ENCODE measurements around a stretch of chr19.

GRCh38 chr19:37635848-37636320, 19.4 kb downstream of the ZFP30 start:
- PRO-cap, 2 experiments, result no peak in any of the 2 experiments

DNA sequence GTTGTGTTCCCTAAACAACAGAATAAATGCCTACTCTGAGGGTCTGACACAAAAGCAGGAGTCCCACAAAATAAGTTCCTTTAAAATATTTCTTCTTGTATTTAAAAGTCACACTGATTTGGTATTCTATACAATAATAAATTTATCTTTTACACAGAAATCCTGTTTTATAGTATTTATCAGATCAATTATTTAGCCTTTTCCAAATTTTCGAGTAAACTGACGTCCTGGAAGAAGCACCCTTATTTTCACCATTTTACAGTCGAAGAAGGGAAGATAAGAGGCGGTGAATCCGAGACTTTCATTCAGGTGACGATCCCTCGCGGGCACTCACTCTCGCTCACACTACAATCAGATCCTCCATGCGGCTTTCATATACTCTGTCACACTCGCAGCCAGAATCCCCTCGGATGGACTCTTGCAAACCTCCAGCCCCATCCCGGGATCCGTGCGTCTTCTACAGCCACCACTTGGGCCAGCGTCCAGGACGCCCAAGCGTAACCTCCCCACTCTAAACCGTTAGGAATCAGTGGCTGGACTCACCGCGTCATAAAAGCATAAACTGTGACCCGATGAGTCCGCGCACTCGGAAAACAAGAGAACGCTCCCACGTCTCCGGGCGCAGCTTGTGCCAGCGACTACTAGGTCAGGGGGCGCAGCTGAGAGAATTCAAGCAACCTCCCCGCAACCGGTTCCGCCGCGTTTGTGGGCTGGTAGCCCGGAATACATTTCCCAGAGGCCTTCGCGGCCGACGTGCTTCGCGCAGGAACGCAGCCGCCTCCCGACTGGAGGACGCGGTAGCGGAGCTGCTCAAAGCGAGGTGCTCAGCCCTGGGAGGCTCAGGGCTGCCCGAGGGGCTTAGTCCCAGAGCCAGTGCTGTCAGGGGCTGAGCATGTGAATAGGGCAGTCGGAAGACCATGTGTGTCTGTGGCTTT, 27.7 kb downstream of the ZNF607 start:
- PRO-cap, 2 experiments, result no peak in any of the 2 experiments

GRCh38 chr19:37698973-37699662, 20.4 kb downstream of the ZNF607 start:
- PRO-cap, 2 experiments, result no peak in any of the 2 experiments

DNA sequence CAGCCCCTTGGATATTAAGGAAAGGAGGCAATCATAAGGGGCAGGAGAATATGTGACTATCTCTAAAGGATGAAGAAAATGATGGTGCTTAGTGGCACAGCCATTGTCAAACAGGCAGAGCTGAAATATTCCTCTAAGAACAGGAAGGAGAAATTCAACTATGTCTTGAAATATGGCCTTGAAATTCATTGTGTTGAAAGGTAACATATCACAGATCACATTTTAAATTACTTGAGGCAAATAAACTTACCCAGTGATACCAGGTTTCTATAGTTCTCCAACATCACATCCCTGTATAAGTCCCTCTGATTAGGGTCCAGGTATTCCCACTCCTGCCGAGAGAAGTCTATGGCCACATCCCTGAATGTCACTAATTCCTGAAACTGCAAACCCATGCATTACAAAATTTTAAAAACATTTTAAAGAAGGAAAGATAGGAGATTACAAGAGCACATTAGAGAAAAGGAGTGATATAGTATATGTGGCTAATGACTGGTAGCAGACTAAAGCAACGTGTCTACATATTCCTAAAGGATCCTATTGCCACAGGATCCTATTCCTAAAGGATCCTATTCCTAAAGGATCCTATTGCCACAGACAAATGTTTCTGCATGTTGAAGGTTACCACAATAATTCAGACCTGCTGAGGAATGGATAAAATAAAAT, 7.9 kb downstream of the ZNF573 start:
- PRO-cap, 2 experiments, result no peak in any of the 2 experiments

- PRO-cap, 2 experiments, result no peak in any of the 2 experiments
These were observed 3.5 kb downstream of the SPINT2 start for GRCh38 chr19:38267694-38268532.

DNA sequence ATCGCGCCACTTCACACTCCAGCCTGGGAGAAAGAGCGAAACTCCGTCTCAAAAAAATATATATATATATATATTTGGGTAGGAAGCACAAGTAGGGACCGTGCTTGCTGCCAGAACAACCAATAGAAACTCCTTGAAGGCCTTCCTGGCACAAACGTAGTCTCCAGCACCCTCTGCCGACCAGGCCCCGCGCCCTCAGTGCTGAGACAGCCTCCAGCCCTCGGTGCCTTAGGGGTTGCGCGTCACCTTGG, 218 bp upstream of the CATSPERG start:
- PRO-cap, 2 experiments, result peak in 1 of 2 experiments; most common minus-strand start position 200 of the sequence (in 1)

DNA sequence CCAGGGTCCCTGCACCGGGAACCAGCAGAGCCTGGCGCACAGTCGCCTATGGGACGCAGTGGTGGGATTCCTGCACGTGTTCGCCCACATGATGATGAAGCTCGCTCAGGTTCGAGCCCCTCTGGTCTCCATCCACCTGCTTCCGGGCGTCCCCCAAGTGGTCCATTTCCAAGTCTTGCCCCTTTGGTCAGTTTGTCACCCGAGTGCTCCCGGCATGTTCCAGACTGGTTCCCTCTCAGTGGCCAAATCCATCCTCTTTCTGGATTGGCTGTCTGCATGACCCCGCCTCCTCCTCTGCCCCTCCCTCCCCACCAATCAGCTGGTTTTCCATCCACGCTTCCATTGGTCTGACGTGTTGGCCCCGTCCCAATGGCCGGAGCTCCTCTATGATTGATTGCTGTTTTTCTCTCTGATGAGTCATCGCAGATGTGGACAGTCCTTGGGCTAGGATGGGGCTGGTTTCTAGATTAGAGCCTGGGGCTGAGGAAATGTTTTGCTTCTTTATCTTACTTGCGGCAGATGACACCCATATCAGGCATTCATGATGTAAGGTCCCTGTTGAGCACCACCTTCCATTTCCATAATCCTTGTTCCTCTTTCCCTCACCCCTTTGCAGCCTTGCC, 73.9 kb downstream of the MAP4K1 start:
- PRO-cap, 2 experiments, result peak in 2 of 2 experiments; most common plus-strand start position 420 of the sequence (in 2); most common minus-strand start position 226 of the sequence (in 2)

- PRO-cap, 2 experiments, result no peak in any of the 2 experiments
These were observed 11.6 kb upstream of the ACTN4 start for GRCh38 chr19:38635672-38636477.

DNA sequence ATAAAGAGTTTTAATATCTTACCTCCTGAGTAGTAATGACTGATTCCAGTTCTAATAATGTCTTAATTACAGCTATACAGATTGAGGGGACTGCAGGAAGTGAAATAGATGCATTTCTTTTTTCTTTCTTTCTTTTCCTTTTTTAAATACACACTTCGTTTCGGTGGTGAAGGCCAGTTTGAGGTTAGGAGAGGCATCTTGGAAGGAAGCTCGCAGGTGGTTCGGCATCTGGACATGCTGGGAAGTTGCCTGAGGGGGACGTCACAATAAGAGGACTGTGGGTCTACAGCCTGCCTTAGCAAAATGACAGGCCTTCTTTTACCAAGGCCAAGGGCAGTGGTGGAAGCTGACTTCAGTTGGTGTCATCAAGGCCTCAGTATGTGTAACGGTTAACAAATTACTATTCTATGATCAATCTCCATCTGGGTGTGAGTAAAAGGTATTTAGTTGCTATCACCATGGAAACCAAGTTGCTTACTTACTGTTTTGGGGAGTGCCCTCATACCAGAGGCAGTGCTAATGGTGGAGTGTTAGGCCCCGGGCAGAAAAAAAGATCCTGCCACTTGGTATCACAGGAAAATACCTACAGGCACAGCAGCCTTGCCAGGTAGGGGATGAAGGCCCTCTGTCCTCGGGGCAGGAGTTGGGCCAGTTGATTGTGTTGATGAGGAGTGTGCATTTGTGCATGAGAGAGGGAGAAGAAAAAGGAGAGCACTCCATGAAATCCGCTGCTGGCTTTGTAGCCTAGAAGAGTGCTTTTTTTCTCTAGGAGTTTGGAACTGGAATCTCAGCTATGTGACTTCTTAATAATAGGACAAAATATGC, 10.3 kb downstream of the ACTN4 start:
- PRO-cap, 2 experiments, result no peak in any of the 2 experiments

GRCh38 chr19:38663795-38664312, 16.4 kb downstream of the ACTN4 start:
- PRO-cap, 2 experiments, result no peak in any of the 2 experiments

GRCh38 chr19:38665291-38665860, 17.9 kb downstream of the ACTN4 start:
- PRO-cap, 2 experiments, result no peak in any of the 2 experiments

- PRO-cap, 2 experiments, result no peak in any of the 2 experiments
These were observed 43.3 kb downstream of the ACTN4 start for GRCh38 chr19:38690707-38691207.

DNA sequence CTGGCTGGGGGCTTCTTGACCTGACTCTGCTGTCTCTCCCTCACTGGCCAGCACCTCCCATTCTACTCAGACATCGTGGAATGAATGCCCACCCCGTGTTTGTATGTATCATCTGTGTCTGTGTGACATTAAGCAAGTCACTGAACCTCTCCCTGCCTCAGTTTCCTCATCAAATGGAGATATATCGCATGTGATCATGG, 47.0 kb downstream of the ACTN4 start:
- PRO-cap, 2 experiments, result no peak in any of the 2 experiments

GRCh38 chr19:38716473-38717643, 27.4 kb downstream of the CAPN12 start:
- PRO-cap, 2 experiments, result no peak in any of the 2 experiments

GRCh38 chr19:38722701-38723461, 21.4 kb downstream of the CAPN12 start:
- PRO-cap, 2 experiments, result no peak in any of the 2 experiments

DNA sequence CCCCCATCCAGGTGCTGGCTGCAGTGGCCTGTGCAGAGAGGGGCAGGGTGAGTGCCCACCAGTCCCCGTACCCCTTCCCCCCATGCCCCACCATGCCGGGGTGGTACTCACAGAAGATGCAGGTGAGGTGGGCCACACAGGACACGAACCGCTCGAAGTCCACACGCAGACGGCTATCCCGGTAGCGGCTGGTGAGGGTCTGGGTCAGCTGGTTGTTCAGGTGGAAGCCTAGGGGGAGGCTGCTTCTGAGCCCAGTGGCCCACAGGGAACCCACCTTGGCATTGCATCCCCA, 13.3 kb downstream of the CAPN12 start:
- PRO-cap, 2 experiments, result no peak in any of the 2 experiments

GRCh38 chr19:38769383-38770520, 3.6 kb downstream of the LGALS7 start:
- PRO-cap, 2 experiments, result no peak in any of the 2 experiments

- PRO-cap, 2 experiments, result peak in 2 of 2 experiments; most common plus-strand start chr19:38831305 (in 1); most common minus-strand start chr19:38831157 (in 2)
These were observed 578 bp downstream of the ECH1 start for GRCh38 chr19:38830838-38831594.

- PRO-cap, 2 experiments, result no peak in any of the 2 experiments
These were observed 6.5 kb downstream of the HNRNPL start for GRCh38 chr19:38843197-38843851.

GRCh38 chr19:39030826-39031184, 1.5 kb downstream of the FBXO27 start:
- PRO-cap, 2 experiments, result no peak in any of the 2 experiments

Data from Metastatic Liver Carcinoma in the Adrenal Gland (tissue), 2 donors.